ENCODE results near the gene KCNA6.

DNA sequence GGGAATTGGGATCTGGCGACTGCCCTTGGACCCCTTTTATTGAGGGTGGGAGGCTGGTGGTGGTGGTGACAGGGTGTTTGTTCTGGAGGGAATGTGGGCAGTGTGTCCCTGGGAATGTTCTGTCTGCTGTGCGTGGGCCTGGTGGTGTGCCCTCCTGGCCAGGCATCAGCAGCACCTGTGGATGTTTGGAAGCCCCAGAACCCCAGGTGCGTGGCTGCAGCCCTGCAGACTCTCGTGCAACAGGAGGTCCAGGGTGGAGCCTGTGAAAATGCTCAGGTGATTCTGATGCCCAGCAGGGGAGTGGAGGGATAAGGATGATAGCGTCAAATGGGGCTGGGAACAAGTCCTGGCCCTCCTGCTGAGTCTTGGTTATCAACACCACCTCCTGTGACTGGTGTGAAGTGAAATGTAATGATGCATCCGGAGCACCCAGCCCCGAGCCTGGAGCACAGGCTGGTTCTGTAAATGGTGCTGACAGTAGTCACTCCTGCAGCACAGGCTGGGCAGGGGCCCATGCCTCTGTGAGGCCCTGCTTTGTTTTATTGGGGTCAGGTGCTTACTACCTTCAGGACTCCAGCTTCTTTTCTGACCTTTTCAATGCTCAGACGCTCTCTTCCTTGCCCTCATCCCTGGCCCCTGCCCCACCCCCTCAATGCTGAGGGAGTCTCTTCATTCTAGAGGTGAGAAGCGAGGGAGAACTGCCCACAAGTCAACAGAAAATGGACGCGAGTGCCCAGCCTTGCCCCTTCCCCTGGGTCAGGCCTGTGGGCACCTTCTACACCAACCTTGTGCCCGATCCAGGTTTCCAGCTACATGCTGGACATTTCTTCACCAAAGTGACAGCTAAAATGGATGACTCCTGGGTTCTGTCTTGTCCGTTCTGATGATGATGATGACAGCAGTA is 176.8 kb downstream of the TSPAN9 start:
- PRO-cap, 3 experiments = no peak in any of the 3 experiments
- RAMPAGE, long total RNA, 2 experiments = no peak in any of the 2 experiments
- RRBS = no CpG with 5 or more reads among the region's 13 CpGs

- PRO-cap, 3 experiments = no peak in any of the 3 experiments
- RAMPAGE, long total RNA, 2 experiments = no peak in any of the 2 experiments
- RRBS = 93% methylated on average over 9 of the region's 33 CpGs
Observed at GRCh38 chr12:3255737-3256678, 178.8 kb downstream of the TSPAN9 start.

- PRO-cap, 3 experiments = peak in 1 of 3 experiments; most common minus-strand start chr12:3704921 (in 1)
- RAMPAGE, long total RNA, 2 experiments = no peak in any of the 2 experiments
- RRBS = no CpG with 5 or more reads among the region's 3 CpGs
Observed at GRCh38 chr12:3704618-3705244, 48.2 kb downstream of the CRACR2A start.

DNA sequence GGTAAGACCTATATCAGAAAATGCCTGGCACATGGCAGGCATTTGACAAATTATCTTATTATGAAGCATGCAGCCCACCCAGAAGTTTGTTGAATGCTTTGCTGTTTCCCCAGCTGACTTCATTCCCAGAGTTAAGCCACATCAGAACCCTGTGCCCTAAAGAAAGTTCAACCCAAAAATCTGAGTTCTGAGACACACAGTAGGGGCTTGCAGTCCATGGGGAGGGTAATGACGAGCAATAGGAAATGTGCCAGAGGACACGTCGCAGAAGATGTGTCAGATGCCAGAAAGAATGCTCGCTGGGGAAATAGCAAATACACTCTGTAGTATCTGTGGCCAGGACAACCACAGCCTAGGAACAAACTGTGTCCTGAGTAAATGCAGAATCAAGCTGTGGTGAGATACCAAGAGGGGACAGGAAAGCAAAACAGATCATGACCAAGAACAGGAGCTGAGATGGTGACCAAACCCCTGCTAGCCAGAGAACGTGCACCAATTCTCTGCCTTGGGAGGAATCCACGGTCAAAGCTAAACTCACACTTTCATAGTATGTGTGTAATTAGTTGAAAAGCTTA is 9.2 kb downstream of the CRACR2A start:
- PRO-cap, 3 experiments = no peak in any of the 3 experiments
- RAMPAGE, long total RNA, 2 experiments = no peak in any of the 2 experiments
- RRBS = no CpG with 5 or more reads among the region's 6 CpGs

GRCh38 chr12:3816071-3816668 is 57.0 kb downstream of the PARP11 start:
- PRO-cap, 3 experiments = peak in 2 of 3 experiments; most common plus-strand start chr12:3816372 (in 2)
- RAMPAGE, long total RNA, 2 experiments = no peak in any of the 2 experiments
- RRBS = no CpG with 5 or more reads among the region's 4 CpGs

- PRO-cap, 3 experiments = peak in 2 of 3 experiments; most common plus-strand start chr12:3885384 (in 1); most common minus-strand start chr12:3885327 (in 1)
- RAMPAGE, long total RNA, 2 experiments = no peak in any of the 2 experiments
- RRBS = no CpG with 5 or more reads among the region's 4 CpGs
Observed at GRCh38 chr12:3885146-3885469, 11.9 kb upstream of the PARP11 start.

DNA sequence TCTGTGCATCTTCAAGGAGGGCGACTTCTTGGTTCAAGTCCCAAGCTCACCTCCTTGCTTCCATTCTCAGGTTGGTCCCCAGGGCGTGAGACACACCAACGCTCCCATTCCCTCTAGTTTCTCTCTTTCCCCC is 109.4 kb upstream of the CCND2 start:
- PRO-cap, 3 experiments = no peak in any of the 3 experiments
- RAMPAGE, long total RNA, 2 experiments = no peak in any of the 2 experiments
- RRBS = no CpG with 5 or more reads among the region's 3 CpGs

GRCh38 chr12:4300725-4301372 is 20.2 kb upstream of the TIGAR start:
- PRO-cap, 3 experiments = no peak in any of the 3 experiments
- RAMPAGE, long total RNA, 2 experiments = no peak in any of the 2 experiments
- RRBS = no CpG with 5 or more reads among the region's 7 CpGs

GRCh38 chr12:4736002-4736228 is 15.7 kb downstream of the GALNT8 start:
- PRO-cap, 3 experiments = no peak in any of the 3 experiments
- RAMPAGE, long total RNA, 2 experiments = no peak in any of the 2 experiments

GRCh38 chr12:4809168-4809879 is at the start of gene KCNA6:
Gene KCNA6, plus strand, starts transcription at chr12:4809334.
- PRO-cap, 3 experiments = no peak in any of the 3 experiments
- RAMPAGE, long total RNA, 2 experiments = no peak in any of the 2 experiments
- RRBS = 2% methylated on average over 40 of the region's 69 CpGs

GRCh38 chr12:5200638-5201034 is 157.0 kb downstream of the KCNA5 start:
- PRO-cap, 3 experiments = no peak in any of the 3 experiments
- RAMPAGE, long total RNA, 2 experiments = no peak in any of the 2 experiments
- RRBS = no CpG with 5 or more reads among the region's 9 CpGs

DNA sequence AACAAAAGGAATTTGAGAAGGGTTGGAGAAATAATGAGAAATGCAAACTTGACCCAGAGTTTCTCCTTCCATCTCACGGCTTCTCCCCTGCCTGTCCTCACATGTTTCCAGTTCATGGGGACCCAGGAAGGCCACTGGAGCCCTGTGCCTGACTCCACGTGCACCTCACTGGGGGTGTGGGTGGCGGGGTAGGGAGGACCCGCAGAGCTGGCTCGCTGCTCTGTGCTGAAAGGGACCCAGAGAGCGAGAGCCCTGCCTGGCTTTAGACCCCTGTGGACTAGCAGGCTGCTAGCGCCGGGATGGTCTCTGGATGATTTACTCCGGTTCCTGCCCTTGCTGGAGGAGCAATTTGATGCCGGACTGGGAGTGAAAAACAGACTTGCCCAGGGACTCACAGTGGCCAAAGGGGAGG is 49.0 kb downstream of the NTF3 start:
- PRO-cap, 3 experiments = no peak in any of the 3 experiments
- RAMPAGE, long total RNA, 2 experiments = no peak in any of the 2 experiments
- RRBS = no CpG with 5 or more reads among the region's 10 CpGs

GRCh38 chr12:6090338-6091302 is 33.9 kb downstream of the VWF start:
- PRO-cap, 3 experiments = no peak in any of the 3 experiments
- RAMPAGE, long total RNA, 2 experiments = no peak in any of the 2 experiments
- RRBS = no CpG with 5 or more reads among the region's 18 CpGs

DNA sequence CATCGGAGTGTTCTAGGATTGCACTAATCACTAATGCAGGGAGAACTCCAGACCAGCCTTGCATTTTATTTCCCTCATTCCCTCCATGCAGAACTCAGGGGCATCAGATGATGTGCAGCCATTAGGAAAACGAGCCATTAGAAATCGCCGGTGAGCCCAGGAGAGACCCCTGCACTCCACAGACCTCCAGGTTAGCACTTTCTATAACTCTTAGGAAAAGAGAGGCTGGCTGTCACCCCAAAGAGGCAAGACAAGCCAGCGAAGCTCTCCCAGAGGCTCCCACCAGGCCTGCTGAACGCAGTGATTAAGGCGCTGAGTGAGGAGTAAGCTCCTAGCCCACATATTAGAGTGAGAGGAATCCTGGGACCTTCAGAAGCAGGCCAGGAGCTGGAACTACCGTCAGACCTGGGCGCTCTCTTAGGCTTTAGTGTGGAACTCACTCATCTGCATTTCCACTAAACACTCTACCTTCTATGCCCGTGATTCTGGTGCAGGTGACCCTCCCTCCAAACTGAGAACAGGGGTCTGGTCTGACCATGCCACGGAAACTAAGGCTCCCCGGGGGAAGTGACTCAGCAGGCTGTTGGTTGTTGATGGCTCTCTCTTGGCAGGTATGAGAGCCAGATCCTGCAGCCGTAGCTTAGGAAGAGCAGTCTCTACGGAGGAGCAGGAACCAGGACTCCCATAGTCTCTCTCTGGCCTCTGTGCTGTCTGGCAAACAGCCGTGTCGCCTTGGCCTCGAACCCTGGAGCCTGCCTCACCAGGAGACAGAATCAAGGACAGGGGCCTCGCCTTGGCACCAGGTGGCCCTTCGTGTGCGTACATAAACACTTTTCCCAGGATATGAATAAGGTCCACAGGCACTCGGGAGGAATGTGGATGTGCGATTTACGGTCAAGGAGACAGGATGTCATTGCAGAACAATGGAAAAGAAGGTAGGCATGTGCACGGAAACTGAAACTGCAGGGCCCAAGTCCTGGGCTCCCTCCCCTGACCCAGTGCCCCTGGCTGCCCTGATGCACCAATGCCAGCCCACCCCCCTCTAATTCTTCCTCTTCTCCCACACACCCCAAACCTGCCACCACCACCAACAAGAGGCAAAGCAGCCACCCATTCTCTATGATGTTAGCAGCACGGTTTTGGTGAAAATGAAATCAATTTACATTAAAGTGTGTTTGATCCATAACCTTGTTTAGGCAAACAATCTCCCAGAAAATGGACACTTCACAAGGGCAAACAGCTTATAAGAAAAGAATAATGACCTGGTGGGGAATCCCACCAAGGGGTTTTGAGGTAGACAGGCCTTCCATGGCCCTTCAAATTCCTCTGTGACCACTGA is 8.0 kb downstream of the VWF start:
- PRO-cap, 3 experiments = no peak in any of the 3 experiments
- RAMPAGE, long total RNA, 2 experiments = no peak in any of the 2 experiments
- RRBS = no CpG with 5 or more reads among the region's 25 CpGs

- PRO-cap, 3 experiments = no peak in any of the 3 experiments
- RAMPAGE, long total RNA, 2 experiments = no peak in any of the 2 experiments
- RRBS = 88% methylated on average over 2 of the region's 14 CpGs
Observed at GRCh38 chr12:6122864-6123709, 1.4 kb downstream of the VWF start.

DNA sequence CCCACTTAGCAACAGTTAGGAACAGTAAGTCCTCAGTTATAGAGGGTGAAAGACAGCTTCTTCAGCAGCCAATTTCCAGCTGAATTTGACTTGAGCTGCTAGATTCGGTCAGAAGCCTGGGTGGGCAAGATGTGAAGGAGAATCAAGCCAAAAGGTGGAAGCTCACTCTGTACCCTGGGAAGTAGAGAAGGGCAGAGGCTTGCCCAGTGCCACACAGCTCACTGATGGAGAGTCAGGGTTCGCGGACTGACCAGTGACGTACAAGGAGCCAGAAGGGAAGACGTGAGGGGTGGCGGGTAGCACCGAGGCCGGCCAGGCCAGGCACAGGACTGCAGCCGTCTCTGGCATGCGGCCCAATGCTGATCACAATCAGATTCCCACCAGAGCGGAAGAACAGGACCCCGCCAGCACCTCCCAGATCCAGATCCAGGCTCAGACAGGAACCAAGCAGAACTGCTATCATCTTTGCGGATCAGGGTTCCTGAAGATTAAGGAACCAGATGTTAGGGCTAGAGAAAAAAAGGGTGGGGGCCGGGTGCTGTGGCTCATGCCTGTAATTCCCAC is 30.5 kb upstream of the VWF start:
- PRO-cap, 3 experiments = peak in 1 of 3 experiments; most common minus-strand start position 183 of the sequence (in 1)
- RAMPAGE, long total RNA, 2 experiments = no peak in any of the 2 experiments
- RRBS = no CpG with 5 or more reads among the region's 14 CpGs

- PRO-cap, 3 experiments = peak in 3 of 3 experiments; most common plus-strand start chr12:6199882 (in 2); most common minus-strand start chr12:6199571 (in 2)
- RAMPAGE, long total RNA, 2 experiments = no peak in any of the 2 experiments
- RRBS = 2% methylated on average over 8 of the region's 58 CpGs
Observed at GRCh38 chr12:6199226-6200298, 638 bp upstream of the CD9 start.

DNA sequence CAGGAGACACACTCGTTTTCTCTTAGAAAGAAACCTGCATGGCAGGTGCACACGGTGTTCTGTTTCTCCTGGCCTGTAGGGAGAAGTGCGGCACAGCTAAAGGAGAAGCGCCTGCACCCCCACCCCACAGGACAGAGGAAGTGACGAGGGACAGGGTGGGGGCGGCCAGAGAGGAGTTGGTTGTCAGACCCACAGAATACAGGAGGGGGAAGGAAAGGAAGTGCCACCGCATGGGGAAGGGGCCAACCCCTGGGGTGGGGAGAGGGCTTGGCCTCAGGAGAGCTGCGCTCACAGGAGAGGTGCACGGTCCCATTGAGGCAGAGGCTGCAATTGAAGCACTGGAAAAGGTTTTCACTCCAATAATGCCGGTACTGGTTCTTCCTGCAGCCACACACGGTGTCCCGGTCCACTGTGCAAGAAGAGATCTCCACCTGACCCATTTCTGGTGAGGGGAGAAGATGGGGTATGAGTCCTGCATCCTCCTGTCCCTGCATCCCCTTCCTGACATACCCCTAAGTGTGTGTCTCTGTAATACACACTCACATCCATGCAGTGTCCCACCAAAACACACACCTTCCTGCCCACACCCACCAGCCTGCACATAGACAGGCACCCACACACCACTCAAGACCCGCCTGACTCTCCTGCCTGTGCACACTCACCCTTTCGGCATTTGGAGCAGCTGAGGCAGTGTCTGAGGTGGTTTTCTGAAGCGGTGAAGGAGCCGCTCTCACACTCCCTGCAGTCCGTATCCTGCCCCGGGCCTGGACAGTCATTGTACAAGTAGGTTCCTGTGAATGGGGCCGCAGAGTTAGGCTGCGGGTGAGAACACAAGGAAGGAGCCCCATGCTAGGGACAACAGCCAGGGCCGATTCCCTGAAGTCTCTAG is 8.6 kb downstream of the TNFRSF1A start:
- PRO-cap, 3 experiments = peak in 2 of 3 experiments; most common minus-strand start position 488 of the sequence (in 2)
- RAMPAGE, long total RNA, 2 experiments = no peak in any of the 2 experiments
- RRBS = no CpG with 5 or more reads among the region's 21 CpGs

DNA sequence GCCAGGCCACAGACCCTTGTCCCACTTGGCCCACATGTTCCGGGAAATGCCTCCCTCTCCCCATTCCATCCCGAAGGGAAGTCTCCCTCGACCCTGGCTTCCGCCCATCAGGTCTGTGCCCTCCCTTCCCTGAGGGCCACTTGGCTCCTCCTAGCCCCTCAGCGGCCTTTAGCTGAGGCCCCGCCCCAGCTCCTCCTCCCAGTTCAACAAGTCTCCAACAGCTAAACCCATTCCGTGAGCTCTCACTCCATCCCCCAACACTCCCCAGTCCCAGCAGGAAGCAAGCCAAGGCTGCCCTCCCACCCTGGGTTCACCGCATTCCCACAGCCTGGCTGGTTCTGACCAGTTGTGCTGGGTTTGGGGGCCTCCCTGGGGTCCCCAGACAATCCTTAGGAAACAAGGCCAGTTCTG is 5.3 kb downstream of the TNFRSF1A start:
- PRO-cap, 3 experiments = peak in 3 of 3 experiments; most common plus-strand start position 201 of the sequence (in 3); most common minus-strand start position 142 of the sequence (in 2)
- RAMPAGE, long total RNA, 2 experiments = no peak in any of the 2 experiments
- RRBS = no CpG with 5 or more reads among the region's 8 CpGs

DNA sequence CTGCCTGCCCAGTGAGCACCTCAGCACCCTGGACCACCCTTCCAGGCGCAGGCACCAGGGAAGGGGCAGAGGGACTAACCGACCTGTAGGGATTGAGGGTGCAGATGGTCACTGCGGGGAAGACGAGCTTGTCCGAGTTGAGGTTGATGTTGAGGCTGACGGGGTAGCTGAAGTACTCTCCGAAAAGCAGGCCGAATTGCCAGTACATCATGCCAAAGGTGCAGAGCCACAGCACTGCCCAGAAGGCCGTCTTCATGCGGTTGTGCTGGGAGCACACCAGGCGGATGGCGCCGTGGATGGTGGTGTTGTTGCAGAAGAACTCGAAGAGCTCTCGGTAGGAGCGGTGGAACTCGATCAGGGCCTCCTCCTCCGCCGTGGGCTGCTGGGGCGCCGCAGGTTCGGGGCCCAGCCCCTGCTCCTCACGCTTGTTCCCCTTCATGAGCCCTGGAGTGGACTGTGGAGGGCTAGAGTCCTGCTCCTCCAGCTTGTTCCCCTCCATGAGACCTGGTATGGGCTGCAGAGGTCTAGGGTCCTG is 1.0 kb downstream of the SCNN1A start:
- PRO-cap, 3 experiments = no peak in any of the 3 experiments
- RAMPAGE, long total RNA, 2 experiments = no peak in any of the 2 experiments
- RRBS = no CpG with 5 or more reads among the region's 23 CpGs

Measured in testis (tissue), 5 donors.